Thoracic aorta (tissue), 1 donor: ENCODE measurements around a stretch of chr16.

DNA sequence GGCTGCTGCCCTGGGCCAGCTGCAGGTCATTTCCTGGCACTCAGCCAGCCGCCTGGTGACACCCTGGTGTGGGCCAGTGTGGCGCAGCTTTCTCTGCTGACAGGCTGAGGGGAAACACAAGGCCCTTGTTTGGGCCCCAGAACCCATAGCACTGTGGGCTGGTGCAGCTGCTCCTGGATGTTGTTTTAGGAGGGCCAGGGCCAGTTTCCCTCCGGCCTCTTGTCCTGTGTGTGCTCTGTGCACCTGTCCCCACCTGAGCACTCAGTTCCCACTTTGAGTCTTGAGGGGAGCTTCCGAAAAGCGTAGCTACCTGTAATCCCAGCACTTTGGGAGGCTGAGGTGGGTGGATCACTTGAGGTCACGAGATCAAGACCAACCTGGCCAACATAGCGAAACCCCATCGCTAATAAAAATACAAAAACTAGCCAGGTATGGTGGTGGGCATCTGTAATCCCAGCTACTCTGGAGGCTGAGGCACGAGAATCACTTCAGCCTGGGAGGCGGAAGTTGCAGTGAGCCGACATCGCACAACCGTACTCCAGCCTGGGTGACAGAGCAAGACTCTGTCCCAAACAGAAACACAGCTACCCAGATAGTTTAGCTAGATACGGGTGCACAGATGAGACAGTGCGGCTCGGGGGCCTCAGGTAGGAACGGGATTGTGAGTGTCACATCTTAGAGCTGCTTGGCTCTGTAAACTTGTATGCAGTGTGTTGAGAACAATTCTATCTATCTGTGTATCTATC is 2.9 kb downstream of the ZNF276 start:
- RAMPAGE, long total RNA = no peak

- RAMPAGE, long total RNA = no peak
These were observed 43.4 kb downstream of the ZNF276 start for GRCh38 chr16:89764513-89765437.

GRCh38 chr16:89892134-89892533 is 18.7 kb downstream of the TCF25 start:
- RAMPAGE, long total RNA = no peak

DNA sequence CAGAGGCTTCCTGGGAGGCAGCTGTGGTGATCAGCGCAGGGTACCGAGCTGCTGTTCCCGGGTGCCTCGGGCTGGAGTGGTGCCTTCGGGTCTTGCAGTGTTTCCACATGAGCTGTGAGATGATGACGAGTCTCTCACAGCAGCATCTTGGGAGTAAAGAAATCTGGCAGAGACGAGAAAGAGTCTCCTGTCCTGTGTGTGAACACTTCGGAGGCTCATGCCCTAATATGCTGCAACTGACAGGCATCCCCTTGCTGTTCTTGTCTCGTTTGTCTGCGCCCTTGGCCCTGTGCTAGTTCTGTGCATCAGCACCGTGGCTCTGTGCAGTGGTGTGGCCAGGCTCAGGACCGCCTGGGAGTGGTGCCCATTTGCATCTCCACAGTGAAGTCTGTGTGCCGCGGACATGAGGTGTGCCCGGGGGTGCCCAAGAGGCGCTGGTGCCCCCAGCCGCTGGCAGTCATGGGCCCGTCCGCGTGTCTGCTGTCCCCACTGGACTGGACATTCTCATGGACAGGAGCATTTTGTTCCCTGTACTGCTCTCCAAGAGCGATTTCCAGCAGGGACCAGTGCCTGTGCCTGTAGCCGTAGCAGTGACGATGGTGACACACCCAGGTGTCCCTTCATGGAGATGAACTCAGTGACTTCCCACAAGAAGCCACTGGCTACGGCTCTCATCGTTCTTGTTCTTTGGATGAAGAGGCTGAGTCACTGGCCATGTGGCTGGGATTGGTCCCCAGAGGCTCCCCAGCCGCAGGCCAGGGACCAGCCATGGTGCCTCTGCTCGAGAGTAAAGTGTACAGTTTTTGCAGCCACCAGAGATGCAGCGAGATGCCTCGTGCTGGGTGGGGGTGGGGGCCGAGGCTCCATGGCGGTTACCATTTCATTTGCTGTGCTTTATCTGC is 13.1 kb upstream of the MC1R start:
- RAMPAGE, long total RNA = no peak

DNA sequence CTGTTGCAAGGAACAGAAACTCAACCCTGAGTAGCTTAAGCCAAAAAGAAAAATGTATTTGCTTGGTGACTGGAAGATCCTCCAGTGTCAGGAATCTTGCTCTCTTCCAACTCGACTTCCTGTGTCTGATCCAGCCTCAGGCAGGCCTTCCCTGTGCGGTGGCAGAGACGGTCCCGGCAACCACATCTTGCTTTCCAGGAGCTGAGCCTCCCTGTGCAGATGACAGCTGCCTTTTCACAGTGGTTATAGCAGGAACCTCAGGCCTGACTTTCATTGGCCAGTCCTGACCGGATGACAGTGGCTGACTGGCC is 9.3 kb downstream of the DEF8 start:
- RAMPAGE, long total RNA = no peak

- RAMPAGE, long total RNA = no peak
These were observed 25.2 kb downstream of the GAS8 start for GRCh38 chr16:90047504-90048218.